Melanocyte of skin (primary cell): ENCODE measurements around the genes INSR, ZNF358, PET100, FCER2 and EVI5L.

- CAGE, long polyA plus RNA, 2 experiments: no peak in any of the 2 experiments
Observed at GRCh38 chr19:7122721-7123205, 53.3 kb downstream of the ZNF557 start.

- CAGE, long polyA plus RNA, 2 experiments: no peak in any of the 2 experiments
Observed at GRCh38 chr19:7291135-7291666, 3.0 kb downstream of the INSR start.

DNA sequence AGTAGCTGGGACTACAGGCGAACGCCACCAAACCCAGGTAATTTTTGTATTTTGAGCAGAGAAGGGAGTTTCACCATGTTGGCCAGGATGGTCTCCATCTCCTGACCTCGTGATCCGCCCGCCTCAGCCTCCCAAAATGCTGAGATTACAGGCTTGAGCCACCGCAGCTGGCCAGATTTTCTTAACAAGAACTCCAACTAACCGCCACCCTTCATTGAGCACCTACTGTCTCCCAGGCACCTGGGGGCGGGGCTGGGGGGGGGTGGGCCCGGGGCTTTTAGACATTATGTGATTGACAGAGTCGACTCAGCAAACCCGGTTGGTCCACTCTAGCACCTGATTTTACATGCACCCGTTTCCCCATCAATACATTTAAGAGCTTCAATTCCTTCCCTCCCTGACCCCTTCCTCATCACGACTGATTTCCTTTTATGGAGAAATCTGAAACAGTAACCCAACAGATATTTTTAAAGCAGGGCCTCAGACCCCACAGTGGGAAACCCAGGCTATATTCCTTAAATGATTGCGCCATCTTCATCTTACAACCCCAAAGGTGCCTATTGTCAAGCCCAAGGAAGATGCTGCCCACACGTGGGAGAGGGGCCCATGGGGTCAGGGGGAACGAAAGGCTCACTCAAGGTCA, 1.9 kb downstream of the INSR start:
- CAGE, long polyA plus RNA, 2 experiments: no peak in any of the 2 experiments

- CAGE, long polyA plus RNA, 2 experiments: no peak in any of the 2 experiments
Observed at GRCh38 chr19:7293712-7294706, at the start of gene INSR. INSR (minus strand) TSS chr19:7294414.

DNA sequence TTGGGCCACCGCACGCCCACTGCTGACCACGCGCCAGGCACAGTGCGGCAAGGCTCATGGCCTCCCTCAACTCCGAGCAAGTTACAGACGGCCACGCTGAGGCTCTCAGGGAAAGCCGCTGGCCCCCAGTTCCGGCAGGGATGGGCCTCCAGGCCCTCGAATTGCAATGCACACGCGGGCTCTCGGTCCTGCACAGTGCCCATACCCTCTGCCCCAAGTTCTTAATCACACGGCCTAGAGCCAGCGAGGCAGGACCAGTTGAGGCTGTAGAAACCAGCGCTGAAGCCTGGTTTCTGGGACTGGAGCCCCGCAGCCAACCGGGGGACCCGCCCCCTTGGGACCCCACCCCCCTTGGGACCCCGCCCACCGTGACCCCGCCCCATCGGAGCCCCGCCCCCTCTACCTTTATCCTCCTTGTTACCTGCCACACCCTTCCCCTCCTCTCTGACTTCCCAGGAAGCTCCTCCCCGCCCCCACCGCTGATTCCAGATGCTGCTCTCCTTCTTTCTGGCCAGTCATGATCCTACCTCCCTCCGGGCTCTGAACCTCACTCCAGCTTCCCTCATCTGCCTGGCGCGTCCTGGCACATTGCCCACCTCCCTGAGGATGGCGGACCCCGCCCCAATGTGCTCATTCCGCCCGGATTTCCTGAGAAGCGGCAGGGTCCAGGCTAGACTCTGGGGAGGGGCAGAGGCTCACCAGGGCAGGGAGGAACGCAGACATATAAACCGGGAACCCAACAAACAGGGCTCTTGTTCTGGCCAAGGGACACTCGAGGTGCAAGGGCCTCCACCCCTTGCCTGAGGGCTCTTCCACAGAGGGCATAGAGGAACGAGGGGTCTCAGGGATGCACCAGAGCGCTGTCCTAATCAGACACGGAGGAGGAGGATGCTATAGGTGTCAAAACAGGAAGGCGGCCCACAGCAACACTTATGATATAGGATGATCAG, 5.8 kb downstream of the PEX11G start:
- CAGE, long polyA plus RNA, 2 experiments: no peak in any of the 2 experiments

DNA sequence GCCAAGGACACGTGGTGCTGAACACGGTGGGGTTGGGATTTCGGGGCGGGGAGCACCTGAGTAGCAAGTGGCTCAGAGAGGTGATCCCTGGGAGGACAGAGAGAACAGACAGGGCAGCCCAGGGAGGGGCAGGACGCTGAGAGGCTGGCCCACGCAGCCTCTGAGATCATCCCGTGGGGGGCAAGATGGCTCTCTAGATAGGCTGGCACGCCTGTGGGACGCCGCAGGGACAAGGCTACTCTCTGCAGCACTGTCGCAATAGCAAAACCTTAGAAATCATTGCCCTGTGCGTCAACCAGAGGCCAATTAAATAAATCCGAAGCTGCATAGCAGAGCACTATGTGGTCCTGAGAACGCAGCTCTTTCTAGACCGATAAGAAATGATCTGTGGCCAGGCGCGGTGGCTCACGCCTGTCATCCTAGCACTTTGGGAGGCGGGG, 5.1 kb downstream of the PEX11G start:
- CAGE, long polyA plus RNA, 2 experiments: no peak in any of the 2 experiments

GRCh38 chr19:7514970-7515775, 730 bp upstream of the ZNF358 start:
- CAGE, long polyA plus RNA, 2 experiments: no peak in any of the 2 experiments

GRCh38 chr19:7515776-7516280, at the start of gene ZNF358:
ZNF358 (plus strand) TSS chr19:7516103.
- CAGE, long polyA plus RNA, 2 experiments: start-site peak on the plus strand in 1 of 2 experiments, at chr19:7515964-7516118 at its widest, 9 to 22 reads per replicate

DNA sequence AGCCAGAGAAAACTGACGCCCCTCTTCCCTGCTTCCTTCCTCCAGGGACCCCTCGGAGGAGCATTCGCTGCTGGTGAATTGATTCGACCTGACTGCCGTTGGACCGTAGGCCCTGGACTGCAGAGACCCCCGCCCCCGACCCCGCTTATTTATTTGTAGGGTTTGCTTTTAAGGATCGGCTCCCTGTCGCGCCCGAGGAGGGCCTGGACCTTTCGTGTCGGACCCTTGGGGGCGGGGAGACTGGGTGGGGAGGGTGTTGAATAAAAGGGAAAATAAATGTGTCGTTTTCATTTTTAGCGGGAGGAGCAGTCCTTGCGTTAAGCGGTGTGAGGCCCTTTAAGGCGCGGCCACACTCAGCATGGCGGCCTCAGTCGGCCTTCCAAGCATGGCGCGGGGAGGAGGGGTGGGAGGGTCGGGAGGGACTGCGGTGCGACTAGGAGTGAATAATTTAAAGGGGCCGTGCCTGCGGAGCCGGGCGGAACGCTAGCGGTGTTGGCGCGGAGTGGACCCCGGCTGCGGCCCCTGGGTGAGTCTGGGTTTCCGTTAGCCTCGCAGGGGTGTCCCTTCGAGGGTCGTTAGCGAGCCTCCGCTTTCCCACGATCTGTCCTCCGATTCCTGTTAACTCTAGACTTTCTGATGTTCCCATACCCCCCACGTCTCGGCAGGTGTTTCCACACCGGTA, 1.7 kb upstream of the PNPLA6 start:
- CAGE, long polyA plus RNA, 2 experiments: no peak in any of the 2 experiments

GRCh38 chr19:7534396-7534833, 1.1 kb upstream of the PNPLA6 start:
- CAGE, long polyA plus RNA, 2 experiments: no peak in any of the 2 experiments

DNA sequence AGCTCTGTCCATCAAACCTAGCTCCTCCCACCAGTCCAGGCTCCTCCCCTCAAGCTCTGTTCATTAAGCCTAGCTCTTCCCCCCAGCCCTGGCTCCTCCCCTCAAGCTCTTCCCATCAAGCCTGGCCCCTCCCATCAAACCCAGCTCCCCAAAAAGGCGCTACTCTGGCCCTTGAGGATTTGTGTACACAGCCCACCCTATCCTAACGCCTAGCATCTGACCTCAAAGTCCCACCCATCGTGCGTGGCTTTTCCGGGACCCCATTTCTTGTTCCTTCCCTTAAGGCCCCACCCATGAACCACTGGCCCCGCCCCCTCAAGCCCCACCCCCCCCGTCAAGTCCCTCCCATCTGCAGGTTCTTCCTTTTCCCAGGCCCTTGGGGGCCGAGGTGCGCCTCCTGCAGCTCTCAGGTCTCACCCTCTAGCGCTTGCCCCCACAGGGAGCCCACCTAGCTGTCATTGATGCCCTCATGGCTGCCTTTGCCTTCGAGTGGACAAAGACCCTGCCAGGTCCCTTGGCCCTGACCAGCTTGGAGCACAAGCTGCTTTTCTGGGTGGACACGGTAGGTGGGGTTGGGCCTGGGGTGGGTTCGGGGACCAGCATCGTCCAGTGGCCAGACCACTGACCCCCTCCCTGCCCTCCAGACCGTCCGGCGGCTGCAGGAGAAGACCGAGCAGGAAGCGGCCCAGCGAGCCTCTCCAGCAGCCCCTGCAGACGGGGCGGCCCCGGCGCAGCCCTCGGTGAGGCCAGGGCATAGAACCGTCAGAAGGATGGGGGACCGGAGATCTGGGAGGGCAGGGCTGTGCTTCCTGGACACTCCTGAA, 10.4 kb downstream of the CAMSAP3 start:
- CAGE, long polyA plus RNA, 2 experiments: no peak in any of the 2 experiments

DNA sequence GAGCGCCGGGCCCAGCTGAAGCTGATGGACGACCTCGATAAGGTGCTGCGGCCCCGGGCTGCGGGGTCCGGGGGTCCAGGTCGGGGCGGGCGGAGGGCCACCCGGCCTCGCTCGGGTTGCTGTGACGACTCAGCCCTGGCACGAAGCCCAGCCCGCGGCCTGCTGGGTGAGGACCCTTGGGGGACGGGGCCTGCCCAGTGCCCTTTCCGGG, 13.9 kb downstream of the XAB2 start:
- CAGE, long polyA plus RNA, 2 experiments: no peak in any of the 2 experiments

- CAGE, long polyA plus RNA, 2 experiments: start-site peak on the plus strand in 2 of 2 experiments, at chr19:7629776-7629820 at its widest, 290 to 1,716 reads per replicate
Observed at GRCh38 chr19:7629361-7630247, at the start of gene PET100. PET100 (plus strand) TSS chr19:7629793.

DNA sequence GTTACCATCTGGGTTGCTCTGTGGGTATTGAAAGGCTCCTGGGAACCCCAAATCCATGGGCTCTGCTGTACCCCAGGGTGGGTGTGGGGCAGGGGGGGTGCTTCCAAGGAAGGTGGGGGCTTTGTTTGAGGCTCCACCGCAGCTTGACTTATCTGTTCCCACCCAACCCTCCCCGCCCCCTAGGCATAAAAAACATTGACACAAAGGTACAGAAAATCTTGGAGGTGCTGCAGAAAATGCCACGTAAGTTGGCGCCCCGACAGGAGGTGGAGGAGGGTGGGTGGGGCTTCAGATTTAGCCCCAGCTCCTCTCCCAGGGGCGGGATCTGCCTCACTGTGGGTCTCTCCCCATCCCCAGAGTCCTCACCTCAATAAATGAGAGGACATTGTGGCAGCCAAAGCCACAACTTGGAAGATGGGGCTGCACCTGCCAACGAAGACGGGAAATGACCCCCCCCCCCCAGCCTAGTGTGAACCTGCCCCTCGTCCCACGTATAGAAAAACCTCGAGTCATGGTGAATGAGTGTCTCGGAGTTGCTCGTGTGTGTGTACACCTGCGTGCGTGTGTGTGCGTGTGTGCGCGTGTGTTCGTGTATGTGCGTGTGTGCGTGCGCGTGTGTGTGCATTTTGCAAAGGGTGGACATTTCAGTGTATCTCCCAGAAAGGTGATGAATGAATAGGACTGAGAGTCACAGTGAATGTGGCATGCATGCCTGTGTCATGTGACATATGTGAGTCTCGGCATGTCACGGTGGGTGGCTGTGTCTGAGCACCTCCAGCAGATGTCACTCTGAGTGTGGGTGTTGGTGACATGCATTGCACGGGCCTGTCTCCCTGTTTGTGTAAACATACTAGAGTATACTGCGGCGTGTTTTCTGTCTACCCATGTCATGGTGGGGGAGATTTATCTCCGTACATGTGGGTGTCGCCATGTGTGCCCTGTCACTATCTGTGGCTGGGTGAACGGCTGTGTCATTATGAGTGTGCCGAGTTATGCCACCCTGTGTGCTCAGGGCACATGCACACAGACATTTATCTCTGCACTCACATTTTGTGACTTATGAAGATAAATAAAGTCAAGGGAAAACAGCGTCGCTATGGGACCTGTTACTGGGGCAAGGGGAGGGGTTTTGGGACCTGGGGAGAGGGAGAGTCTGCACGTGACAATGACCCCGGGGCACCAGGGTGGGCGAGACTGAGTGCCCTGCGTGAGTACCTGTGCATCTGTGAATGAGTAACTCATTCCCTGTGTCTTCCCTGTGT, 1.5 kb upstream of the TRAPPC5 start:
- CAGE, long polyA plus RNA, 2 experiments: no peak in any of the 2 experiments

GRCh38 chr19:7701606-7702465, at the start of gene FCER2:
FCER2 (minus strand) TSS chr19:7702131.
- CAGE, long polyA plus RNA, 2 experiments: no peak in any of the 2 experiments

DNA sequence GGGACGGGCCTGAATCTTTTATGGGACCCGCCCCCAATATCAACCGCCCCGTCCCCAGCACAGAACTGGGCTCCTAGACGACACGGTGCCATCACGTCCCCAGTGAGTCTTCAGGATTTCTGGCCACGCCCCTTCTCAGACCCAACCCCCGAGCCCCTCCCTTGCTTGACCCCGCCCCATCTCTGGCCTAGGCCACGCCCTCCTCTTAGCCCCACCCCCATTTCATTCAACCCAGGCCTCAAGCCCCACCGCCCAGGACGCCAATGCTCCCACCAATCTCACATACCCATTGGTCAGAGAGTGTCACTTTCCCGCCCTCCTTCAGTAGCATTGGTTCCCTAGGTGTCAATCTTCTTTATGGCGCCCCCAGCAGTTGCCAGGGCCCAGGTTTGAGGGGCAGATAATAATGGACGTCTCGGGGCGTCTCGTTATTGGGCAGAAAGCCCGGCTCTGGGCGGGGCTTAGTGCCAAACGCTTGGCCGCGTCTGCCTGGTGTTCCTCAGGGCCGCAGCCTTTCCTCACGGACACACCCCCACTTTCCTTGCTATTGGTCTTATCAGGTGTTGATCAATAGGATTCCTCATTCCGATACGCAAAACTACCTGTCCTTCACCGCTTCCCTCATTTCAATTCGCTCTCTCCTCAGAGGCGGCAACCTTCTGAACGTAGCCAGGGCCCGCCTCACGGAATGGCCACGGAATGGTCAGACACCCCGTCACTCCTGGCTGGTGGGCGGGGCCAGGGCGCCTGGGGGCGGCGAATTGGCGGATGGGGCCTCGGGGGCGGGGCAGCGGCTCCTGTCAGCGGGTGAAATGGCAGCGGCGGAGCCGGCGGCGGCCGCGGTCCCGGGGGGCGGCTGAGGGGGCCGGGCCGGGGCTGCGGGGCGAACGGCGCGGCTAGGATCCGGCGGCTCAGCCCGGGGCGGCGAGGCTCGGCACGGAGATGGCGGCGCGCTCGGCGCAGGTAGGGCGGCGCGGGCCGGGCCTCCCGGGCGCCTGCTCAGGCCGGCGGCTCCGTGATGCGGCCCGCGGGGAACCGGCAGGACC, at the start of gene EVI5L:
TSS of gene EVI5L (plus strand) at position 800 of the 1,046 bp plus-strand sequence.
- CAGE, long polyA plus RNA, 2 experiments: no peak in any of the 2 experiments

DNA sequence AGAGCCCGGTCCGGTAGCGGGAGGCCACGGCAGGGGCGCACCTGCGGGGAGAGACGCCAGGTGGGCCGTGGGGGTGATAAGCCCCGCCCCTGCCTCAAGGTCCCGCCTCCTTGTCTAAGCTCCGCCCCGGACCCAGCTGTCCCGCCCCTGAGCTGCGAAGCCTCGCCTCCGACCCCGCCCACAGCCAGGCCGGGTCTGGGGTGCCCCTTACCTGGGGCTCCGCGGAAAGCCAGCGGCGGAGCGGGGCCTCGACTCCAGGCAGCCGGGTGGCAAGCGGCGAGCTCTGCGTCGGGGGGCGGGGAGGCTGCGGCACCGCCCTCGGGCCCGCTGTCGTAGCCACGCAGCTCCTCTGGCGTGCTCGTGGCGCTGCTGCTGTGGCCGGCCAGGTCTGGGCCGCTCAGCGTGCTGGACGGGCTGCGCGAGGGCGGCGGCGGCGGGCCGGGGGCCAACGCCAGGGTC, 4.7 kb downstream of the PRR36 start:
- CAGE, long polyA plus RNA, 2 experiments: no peak in any of the 2 experiments

DNA sequence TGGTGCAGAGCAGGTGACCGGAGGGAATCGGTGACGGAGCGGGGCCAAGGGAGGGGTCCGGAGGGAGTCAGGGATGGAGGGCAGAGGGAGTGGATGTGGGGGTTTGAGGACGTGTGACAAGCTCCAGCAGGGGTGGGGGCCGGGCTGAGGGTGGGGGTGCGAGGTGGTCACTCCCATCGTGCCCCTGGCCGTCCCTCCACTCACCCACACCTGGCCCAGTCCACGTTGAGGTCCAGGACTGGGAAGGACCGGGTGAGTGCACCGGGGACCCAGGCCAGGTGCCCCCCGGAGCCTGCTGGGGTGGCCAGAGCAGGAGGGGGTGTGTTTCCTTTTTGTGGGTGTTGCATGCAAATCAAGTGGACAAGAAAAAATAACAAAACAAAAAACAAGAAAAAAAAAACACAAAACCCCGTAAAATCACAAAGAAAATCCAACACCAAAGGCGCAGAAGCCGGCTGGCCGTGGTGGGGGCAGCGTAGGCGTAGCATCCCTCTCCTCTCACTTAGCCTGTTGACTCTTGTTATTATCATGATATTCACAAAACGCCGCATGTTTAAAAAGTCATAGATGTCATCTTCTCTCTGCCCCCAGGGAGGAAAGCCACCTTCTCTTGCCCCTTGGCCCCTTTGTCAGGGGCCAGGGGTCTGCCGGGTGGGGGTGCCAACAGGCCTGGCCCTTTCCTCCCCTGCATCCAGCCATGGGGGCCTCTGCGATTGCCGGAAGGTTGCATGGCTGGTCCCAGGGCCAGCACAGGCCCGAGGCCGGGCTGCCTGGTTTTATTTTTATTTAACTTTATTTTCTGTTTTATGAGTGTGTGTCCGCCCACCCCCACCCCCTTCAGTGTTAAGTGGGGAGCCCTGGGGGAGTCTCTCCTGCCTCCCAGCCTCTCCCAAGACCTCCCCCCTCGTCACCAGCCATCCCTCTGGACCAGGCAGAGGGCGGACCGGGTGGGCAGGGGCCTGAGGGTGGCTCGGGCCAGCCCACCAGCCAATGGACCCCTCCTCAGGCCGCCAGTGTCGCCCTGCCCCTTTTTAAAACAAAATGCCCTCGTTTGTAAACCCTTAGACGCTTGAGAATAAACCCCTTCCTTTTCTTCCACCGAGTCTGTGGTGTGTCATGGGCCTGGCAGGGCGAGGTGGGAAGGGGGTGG, 874 bp upstream of the TGFBR3L start:
- CAGE, long polyA plus RNA, 2 experiments: no peak in any of the 2 experiments

- CAGE, long polyA plus RNA, 2 experiments: start-site peak on the plus strand in 2 of 2 experiments, at chr19:7920976-7921056 at its widest, 87 to 1,043 reads per replicate
Observed at GRCh38 chr19:7920894-7921385, 802 bp downstream of the SNAPC2 start.

DNA sequence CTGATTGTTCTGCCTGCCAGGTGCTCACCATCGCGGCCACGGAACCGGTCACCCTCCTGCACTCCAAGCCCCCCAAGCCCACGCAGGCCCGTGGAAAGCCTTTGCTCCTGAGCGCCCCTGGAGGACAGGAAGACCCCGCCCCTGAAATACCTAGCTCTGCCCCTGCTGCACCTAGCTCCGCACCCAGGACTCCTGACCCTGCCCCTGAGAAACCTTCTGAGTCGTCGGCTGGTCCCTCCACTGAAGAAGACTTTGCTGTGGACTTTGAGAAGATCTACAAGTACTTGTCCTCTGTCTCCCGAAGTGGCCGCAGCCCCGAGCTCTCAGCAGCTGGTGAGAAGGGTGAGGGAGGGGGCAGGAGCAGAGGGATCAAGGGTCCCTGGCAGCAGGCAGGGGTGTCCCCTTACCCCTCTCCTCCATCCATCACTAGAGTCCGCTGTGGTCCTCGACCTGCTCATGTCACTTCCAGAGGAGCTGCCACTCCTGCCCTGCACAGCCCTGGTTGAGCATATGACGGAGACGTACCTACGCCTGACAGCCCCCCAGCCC, 2.0 kb downstream of the SNAPC2 start:
- CAGE, long polyA plus RNA, 2 experiments: no peak in any of the 2 experiments